ENCODE results near the genes BAX, LHB, ENSG00000268655, CGB5 and CGB7.

DNA sequence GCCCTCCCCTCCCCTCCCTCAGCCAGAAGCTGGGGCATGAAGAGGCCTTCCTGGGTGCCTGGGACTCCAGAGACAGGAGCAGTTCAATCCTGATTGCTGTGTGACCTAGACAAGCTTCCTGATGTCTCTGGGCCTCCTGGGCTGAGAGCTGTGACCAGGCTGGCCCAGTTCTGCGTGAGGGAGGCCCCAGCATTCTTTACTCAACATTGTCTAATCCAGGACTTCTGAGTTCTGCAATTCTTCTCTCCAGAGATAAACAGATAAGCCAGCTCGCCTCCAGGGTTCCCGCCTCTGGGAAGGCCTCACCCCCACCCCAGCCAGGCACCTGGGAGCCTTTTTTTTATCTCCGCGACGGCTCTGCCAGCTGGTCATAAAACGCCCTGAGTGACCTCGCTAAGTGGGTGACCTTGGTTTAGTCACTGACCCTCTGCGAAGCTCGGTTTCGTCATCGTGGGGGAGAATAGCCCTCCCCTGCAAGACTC is 1.7 kb downstream of the SULT2B1 start:
- PRO-cap, 2 experiments: no peak in any of the 2 experiments

DNA sequence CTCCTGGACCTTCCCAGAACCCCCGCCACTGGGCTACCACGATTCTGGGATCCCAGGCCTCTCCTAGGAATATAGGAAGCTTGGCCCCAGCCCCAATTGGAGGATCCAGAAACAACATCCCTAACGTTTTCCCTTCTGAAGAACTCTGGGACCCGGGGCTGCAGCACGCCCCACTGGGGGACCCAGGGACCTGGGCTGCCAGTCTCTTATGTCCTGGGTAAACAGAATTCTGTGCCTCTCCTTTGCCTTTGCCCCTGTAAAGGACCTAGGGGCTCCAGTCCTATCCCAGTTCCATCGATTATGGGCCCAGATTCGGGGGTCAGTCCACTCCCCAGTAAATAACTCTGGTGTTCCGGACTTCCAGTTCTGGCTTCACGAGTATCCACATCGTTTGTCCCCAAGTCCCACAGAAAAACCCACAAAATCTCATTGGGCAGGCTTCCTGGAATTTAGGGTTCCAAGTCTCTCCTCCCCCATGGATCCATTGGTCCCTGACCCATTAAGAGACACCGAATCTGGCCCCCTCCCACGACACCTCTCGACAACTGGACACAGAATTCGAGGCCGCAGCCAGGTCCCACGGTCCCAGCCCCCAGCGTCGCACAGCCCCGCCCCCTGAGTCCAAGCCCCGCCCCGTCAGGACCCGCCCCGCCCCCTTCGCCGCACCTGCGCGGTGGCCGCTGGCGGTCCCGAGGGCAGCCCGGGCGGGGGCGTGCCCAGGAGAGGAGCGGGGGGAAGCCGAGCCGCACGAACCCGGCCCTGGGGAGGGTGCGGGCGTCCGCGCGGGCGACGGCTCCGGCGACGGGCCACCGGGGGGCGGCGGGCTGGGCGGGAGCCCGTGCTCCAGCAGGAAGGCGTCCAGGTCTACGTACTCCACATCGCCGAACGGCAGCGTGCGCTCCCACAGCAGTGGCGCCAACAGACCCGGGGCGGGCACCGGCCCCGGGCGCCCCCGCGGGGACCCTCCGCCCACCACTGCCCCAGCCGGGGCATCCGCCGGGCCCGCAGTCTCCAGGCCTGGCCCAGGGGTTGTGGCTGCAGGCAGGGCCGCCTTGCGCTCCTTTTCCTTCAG is 1.9 kb downstream of the DBP start:
- PRO-cap, 2 experiments: peak in 2 of 2 experiments; most common plus-strand start position 719 of the sequence (in 2); most common minus-strand start position 547 of the sequence (in 1)

DNA sequence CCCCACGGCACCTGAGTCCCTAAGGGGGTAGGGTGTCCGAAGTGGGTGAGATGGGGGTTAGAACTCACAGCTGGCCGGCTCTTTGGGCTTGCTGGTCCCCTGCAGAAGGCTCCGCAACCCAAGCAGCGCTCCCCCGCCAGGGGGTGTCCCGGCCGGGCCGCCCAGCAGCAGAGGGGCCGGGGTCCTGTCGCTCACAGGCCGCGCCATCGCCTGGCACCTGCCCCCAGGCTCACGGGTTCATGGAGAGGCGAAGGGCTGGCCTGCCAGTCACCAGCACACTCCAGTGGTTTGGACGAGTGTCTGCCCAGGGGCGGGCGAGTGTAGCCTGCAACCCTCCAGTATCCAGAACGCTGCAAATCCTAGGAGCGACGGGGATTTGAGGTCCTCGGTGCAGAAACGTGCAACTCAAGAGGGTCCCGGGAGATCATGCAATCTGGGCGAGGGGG is 368 bp downstream of the DBP start:
- PRO-cap, 2 experiments: peak in 1 of 2 experiments; most common plus-strand start position 345 of the sequence (in 1); most common minus-strand start position 219 of the sequence (in 1)

DNA sequence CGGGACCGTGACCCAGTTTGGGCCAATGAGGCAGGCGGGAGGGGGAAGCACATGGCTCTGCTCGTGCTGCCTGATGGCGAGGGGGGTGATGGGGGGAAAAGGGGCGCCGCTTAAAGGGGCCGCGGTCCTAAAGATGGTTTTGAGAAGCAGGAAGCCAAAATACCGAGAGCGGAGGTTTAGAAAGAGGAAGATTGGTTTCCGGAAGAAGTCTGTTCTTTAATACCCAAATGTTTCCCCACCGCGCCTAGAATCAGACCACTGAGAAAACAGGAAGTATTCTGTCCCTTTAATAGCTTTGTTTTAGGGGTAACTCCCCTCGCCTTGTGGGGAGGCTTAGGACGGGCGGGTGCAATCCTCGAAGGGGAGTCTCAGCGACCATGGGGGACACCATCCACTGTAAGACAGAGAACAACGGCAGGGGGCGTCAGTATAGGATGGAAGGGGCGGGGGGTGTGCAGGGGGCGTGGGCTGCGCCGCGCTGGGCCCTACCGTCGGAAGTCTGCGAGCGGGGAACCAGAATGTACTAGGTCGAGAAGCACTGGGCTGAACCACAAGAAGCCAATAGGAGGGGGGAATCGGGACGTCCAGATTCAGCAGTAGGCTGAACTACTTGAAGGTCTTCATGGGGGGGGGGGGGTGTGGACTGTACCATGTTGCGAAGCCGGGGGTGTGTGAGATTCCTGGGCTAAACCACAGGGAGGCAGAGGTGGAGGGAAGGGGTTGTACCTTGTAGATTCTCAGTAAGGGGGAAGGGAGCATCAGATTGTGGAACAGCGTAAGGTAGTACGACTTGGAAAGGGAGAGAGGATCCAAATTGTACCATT is 784 bp upstream of the DBP start:
- PRO-cap, 2 experiments: peak in 2 of 2 experiments; most common plus-strand start position 142 of the sequence (in 1); most common minus-strand start position 503 of the sequence (in 2)

GRCh38 chr19:48683301-48683763 is 10.5 kb upstream of the NTN5 start:
- PRO-cap, 2 experiments: peak in 1 of 2 experiments; most common plus-strand start chr19:48683549 (in 1)

DNA sequence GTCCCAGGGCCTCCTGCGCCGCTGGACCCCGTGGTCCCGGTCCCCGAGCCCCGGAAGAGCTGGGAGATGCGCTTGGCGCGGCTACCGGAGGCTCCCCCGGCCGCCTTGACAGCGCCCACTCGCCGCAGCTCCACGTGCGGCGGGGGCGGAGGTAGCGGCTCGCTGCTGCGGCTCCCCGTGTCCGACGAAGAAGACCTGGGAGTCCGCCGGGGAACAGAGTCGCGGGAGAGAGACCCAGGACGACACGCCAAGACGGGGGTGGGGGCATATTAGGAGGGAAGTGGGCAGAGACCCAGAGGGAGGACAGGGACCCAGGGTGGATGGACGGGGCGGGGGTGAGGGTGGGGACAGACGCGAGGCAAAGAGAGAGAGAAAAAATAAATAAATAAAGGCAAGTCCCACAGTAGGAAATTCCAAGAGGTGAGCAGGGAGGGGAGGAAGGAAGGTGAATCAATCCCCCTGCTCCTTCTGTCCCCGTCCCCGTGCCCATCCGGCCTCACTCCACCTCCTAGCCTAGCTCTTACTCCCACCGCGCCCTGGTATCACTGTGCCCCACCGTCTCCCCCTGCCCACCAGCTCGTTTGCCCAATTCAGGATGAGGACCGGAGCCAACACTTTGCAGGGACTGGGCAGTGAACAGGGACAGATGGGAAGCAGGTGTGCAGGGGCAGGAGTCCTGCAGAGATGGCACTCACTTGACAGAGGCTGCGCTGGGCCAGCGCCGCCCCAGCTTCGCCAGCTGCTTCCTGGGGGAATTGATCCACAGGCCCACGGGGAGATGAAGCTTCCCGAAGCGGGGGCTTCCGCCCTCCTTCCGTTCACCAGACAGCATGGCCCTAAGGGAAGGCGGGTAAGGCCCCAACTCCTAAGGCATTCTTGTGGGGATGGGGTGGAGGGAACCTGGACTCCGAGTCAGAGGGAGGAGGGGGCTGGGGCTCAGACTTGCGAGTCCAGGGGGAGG is 679 bp downstream of the RASIP1 start:
- PRO-cap, 2 experiments: no peak in any of the 2 experiments

DNA sequence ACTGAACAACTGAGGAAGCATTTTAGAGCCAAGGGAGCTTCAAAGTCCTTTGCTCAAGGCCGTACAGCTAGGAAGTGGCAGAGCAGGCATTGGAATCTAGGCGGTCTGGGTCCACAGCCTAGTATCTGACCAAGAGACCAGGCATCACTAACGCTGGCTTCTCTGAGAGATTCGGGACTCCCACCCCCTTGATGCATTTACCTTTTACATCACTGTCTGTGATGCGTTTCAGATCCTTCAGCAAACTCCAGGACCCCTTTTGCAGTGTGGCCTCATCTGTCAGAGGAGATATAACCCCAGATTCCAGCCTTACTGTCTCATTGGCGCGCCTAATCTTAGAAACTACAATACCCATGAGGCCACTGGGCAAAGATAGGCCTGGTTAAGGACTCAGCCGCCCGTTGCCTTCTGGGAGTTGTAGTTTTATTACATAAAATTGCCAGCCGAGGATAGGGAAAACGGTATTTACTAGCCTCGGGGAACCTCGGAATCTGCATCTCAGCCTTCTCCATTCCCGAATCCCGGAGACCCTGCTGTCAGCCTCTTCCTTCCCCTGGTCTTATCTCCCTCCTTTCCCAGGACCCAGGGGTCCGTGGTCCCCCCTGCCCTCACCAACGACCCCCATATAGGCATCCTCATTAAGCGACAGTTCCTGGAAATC is 1.6 kb downstream of the IZUMO1 start:
- PRO-cap, 2 experiments: no peak in any of the 2 experiments

DNA sequence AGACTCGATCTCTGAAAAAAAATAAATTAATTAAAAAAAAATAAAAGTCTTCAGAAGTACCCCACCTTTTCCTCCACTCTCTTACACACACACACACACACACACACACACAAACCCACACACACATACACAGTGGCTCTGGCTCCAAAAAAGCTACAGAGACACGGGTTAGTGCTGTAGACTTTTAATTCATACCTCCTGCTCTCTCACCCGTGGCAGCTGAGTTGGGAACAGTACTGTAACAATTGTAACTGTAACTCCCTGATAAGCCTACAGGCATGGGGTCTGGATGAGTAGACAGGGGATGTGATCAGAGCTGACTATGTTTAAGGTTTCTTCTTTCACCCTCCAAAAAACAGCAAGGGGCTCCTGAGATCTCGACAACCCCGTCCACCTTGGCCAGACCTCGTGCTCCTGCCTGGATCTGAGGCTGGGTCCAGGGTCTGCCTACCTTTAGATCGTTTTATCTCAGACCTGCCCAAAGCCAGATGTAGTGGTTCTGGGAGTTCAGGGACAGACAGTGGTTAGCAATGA is 1.2 kb upstream of the IZUMO1 start:
- PRO-cap, 2 experiments: no peak in any of the 2 experiments

GRCh38 chr19:48751755-48752203 is 662 bp downstream of the FUT1 start:
- PRO-cap, 2 experiments: no peak in any of the 2 experiments

GRCh38 chr19:48755739-48756526 is 609 bp downstream of the FGF21 start:
- PRO-cap, 2 experiments: no peak in any of the 2 experiments

- PRO-cap, 2 experiments: no peak in any of the 2 experiments
Measured at GRCh38 chr19:48793322-48793667, 17.5 kb downstream of the BCAT2 start.

DNA sequence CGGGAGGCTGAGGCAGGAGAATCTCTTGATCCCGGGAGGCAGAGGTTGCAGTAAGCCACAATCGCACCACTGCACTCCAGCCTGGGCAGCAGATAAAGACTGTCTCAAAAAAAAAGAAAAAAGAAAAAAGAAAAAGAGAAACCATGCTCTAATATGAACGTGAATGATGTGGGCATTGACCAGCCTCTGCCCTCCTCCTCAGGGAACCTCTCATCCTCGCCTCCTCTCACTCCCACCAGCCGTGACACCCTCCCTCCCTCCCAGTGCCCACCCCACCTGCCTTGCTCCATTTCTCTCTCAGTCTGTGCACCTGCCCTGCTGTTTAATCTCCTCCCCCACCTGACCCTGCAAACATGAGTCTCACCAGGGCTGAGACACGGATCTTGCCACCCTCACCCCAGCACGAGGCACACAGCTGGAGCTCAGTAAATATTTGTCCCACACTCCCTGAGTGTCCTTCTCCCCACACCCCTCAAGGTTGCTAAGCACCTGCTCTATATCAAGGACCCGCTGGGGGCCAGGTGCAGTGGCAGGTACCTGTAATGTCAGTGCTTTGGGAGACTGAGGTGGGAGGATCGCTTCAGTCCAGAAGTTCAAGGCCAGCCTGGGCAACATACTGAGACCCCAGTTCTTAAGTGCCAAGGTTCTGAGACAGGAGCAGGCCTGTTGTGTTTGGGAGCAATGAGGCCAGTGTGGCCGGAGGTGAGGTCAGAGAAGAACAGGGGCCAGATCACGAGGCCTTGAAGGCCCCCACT is 7.6 kb upstream of the BCAT2 start:
- PRO-cap, 2 experiments: no peak in any of the 2 experiments

DNA sequence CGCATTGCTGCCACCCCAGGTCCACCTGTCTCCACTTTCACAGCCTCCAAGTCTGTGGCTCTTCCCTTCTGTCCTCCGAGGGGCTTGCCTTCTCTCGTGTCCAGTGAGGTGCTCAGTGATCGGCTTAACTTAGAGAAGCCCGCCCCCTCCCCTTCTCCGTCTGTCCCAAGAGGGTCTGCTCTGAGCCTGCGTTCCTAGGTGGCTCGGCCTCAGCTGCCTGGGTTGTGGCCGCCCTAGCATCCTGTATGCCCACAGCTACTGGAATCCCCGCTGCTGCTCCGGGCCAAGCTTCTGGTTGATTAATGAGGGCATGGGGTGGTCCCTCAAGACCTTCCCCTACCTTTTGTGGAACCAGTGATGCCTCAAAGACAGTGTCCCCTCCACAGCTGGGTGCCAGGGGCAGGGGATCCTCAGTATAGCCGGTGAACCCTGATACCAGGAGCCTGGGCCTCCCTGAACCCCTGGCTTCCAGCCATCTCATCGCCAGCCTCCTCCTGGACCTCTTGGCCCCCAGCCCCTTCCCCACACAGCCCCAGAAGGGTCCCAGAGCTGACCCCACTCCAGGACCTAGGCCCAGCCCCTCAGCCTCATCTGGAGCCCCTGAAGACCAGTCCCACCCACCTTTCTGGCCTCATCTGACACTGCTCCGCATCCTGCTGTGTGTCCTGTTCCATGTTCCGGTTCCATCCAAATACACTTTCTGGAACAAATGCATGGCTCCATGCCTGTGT is 10.8 kb upstream of the DHDH start:
- PRO-cap, 2 experiments: no peak in any of the 2 experiments

DNA sequence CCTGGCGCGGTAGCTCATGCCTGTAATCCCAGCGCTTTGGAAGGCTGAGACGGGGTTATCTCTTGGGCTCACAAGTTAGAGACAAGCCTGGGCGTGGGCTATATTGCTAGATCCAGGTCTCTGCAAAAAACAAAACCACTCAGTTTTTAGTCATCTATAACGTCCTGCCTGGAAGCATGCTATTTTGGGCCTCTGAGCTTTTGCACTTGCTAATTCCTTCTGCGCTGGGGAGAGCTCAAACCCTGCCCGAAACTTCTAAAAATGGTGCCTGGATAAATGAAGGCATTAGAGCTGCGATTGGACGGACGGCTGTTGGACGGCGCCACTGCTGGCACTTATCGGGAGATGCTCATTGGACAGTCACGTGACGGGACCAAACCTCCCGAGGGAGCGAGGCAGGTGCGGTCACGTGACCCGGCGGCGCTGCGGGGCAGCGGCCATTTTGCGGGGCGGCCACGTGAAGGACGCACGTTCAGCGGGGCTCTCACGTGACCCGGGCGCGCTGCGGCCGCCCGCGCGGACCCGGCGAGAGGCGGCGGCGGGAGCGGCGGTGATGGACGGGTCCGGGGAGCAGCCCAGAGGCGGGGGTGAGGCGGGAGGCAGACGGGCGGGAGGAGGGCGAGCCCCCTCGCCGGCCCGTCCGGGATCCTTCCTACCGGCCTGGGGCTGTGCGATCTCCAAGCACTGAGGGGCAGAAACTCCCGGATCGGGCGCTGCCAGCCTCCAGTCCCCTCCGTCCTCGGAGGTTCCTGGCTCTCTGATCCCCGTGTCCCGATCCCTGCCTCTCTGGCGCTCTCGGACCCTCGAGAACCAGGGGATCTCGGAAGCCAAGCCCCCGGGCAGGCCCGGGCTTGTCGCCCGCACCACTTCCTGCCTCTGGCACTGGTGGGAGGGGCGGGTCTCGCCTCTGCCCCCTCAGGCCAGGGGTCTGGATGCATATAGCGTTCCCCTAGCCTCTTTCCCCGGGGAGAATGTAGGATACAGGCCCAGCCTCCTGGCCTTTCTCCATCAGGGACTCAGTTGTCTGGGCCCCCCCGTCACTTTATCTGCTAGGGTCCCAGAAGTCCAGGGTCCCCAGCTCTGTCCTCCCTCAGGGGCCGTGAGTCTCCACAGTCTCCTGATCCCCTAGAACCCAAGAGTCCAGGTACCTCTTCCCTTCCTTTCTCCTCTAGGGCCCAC is at the start of gene BAX:
Gene BAX (plus strand): TSS at position 500 of the 1,179 bp plus-strand sequence.
- PRO-cap, 2 experiments: peak in 1 of 2 experiments; most common plus-strand start position 528 of the sequence (in 1); most common minus-strand start position 337 of the sequence (in 1)

DNA sequence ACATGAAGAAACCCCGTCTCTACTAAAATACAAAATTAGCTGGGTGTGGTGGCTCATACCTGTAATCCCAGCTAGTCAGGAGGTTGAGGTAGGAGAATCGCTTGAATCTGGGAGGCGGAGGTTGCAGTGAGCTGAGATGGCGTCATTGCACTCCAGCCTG is 2.0 kb downstream of the FTL start:
- PRO-cap, 2 experiments: no peak in any of the 2 experiments

DNA sequence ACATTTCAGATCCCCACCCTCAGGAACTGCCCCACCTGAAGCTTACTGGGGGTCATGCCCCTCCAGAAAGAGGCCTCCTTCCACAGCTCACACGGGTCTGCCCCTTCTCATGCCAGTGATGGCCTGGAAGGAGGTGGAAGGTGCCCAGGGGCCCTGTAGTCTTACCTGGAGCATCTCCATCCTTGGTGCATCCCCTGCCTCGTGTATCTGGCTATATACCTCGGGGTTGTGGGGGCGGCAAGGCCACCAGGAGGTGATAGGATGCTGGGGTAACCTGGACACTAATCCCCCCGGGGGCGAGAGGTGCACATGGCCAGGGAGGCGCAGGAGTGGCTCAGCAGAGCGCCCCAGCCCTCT is at the start of gene LHB:
Gene LHB (minus strand): TSS at position 190 of the 357 bp plus-strand sequence.
- PRO-cap, 2 experiments: no peak in any of the 2 experiments

GRCh38 chr19:49020142-49020650 is at the start of gene ENSG00000268655:
ENSG00000268655 (minus strand) TSS chr19:49020549.
- PRO-cap, 2 experiments: no peak in any of the 2 experiments

- PRO-cap, 2 experiments: no peak in any of the 2 experiments
Measured at GRCh38 chr19:49043640-49044007, at the start of gene CGB5. CGB5 (plus strand) TSS chr19:49043848.

DNA sequence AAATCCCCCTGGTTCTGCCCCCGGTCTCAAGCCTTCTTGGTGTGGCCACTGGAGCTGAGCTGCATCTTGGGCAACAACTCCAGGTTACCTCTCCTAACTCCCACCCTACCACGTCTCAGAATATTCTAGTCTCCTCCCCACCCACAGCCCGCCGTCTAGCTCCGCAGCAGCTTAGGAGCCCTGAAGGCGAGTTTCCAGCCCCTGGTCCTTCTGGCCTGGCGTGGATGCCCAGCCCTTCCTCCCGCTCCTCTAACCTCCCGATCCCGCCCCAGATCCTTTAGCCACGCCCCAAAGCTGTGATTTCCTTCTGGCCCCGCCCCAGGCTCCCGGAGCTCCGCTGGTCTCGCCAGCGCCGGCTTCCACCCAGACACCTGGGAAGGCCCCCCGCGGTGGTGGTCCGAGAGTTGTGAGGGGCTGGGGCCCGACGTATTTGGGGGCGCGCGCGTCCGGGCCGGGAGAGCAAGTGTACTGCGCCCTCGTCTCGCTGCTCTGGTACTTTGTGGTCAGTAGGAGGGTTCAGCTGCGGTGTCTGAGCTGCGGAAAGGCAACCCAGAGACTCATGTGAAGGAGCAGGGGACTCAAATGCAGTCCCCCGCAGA is at the start of gene CGB7:
Gene CGB7 (minus strand): TSS at position 226 of the 599 bp plus-strand sequence.
- PRO-cap, 2 experiments: no peak in any of the 2 experiments

- PRO-cap, 2 experiments: no peak in any of the 2 experiments
Measured at GRCh38 chr19:49158066-49158573, 528 bp downstream of the TRPM4 start.

Data from cerebral cortex (tissue), 2 donors.